H7 (cell line): ENCODE measurements around the genes MLF2, RBP5, ACSM4 and CD163.

DNA sequence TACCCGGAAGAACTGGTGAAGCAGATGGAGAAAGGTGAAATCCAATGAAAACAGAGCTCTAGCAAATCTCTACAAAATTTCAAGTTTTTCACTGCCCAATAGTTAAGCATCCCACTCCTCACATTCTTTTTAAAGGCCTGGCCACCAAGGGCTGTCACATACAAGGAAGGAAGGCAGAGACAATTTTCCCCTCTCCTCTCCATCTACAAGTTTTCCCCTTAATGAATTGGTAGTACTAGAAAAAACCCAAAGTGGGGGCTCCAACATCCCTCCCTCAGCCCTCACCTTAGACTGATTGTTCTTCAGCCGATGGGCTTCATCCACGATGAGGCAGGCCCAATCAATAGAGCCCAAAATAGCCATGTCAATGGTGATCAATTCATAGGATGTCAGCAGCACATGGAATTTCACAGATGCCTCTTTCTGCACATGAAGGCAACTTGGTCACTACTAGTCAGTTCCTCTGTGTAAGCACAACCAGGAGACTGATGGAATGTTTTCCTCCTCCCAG lies 14.3 kb downstream of the CHD4 start:
- RAMPAGE, long total RNA, result no peak

DNA sequence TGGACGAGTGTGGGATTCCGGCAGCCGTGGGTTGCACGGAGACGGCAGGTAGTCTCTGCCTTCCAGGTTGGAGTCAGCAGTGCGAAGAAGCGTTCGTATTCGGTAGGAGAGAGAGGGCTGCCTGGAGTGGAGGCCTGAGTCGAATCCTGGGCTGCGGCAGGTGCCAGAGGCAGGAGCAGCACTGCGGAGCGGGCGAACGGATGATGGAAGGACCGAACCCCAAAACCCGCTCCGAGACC lies 481 bp downstream of the ACRBP start:
- RAMPAGE, long total RNA, result no peak

GRCh38 chr12:6752256-6753325 lies at the start of gene MLF2:
MLF2 (minus strand) TSS chr12:6753141.
- RAMPAGE, long total RNA, result start-site peak on the minus strand at chr12:6753089-6753136, 918 reads

DNA sequence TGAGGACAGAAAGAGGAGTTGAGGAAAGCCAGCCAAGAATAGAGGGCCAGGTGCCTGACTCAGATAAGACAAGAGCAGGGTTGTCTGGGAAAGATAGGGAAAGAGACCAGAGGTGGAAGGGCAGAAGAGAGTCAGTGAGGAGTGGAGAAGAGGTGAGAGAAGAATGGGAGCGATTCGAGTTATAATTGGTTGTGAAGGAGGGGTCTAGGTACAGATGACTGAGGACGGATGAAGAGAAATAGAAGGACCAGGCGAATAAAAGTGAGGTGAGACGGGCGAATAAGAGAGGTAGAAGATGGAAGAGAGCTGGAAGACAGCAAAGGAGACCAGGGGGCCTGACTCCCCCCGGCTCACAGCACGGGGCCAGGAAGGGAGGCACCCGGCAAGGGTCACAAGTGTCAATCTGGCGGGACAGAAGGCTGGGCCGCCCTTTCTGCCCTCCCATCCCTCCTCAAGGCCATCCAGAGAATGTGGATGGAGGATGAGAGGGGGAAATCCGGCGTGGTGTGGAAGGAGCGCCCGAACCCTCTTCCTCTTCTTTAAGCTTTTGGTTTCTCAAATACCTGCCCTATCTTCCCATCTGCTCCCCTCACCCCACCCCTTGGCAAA lies 686 bp upstream of the PTMS start:
- RAMPAGE, long total RNA, result no peak

- RAMPAGE, long total RNA, result no peak
Measured at GRCh38 chr12:6790616-6791210, 1.4 kb downstream of the CD4 start.

DNA sequence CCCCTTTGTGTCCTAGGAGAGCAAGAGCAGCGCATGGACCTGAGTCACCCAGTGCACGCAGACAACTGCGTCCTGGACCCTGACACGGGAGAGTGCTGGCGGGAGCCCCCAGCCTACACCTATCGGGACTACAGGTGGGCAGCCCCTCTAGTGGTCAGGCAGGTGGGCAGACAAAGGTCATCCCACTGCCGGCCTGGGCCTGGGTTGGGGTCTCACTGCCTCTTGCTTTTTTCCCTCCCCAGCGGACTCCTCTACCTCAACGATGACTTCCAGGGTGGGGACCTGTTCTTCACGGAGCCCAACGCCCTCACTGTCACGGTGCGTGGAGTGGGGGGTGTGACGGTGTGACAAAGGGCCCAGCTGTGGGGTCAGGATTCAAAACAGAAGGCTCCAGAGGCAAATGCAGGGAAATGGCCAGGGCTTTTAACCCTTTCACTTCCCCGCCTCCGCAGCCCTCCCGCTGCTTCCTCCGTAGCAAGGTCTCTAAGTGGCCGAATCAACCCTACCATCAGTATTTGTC lies 2.9 kb upstream of the GNB3 start:
- RAMPAGE, long total RNA, result no peak

- RAMPAGE, long total RNA, result no peak
Measured at GRCh38 chr12:6852258-6852933, 446 bp downstream of the USP5 start.

DNA sequence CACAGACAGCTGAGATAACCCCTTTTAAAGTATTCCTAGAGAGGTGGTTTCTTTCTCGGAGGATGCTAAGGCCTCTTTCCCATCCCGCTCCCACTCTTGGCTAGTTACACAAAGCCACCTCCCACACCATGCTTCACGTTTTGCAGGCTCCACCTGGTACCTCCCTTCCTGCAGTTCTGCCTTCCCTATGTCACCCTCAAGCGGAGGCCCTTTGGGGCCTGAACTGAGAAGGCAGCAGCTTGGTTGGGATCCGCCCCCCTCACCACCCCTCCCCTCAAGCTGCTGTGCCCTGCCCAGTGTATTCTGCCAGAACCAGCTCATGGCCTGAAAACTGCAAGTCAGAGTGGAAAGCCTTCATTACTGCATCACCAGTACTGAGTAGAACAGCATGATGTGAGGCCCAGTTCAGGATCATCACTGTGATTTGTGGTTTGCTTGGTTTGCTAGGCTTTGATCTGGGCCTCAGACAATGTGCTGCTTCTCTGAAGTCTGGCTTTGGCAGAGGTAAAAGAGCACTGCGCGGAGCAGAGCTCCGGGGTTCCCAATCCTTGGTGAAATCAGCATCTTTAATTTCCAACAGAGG lies 1.1 kb downstream of the USP5 start:
- RAMPAGE, long total RNA, result no peak

- RAMPAGE, long total RNA, result no peak
Measured at GRCh38 chr12:6871935-6873018, 826 bp downstream of the SPSB2 start.

DNA sequence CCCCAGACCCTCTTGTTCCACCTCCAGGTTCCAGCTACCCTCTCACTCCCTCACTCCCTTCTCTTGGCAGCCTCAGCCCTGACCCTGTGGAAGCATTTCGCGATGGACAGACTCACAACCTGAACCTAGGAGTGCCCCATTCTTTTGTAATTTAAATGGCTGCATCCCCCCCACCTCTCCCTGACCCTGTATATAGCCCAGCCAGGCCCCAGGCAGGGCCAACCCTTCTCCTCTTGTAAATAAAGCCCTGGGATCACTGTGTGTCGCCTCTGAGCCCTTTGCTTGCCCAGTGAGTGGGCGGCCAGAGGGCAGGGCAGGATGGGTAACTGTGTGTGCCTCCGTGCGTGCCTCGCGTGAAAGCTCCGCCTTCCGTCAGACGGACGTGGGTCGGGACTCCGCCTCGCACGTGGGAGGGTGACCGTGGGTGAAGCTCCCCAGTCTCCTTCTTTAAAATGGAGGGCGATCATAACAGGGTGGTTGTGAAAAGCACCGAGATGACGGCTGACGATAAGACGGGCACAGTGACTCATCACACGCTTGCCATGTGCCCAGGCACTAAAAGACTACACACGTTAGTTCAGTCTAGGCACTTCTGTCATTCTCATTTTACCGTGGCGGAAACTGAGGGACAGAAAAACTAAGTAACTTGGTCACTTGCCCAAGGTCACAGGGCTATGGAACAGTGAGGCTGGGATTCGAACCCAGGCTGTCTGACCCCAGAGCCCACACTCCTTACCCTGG lies 9.2 kb downstream of the PHB2 start:
- RAMPAGE, long total RNA, result no peak

- RAMPAGE, long total RNA, result no peak
Measured at GRCh38 chr12:6974735-6975362, 4.1 kb downstream of the EMG1 start.

GRCh38 chr12:7012618-7012909 lies 5.7 kb downstream of the LPCAT3 start:
- RAMPAGE, long total RNA, result no peak

DNA sequence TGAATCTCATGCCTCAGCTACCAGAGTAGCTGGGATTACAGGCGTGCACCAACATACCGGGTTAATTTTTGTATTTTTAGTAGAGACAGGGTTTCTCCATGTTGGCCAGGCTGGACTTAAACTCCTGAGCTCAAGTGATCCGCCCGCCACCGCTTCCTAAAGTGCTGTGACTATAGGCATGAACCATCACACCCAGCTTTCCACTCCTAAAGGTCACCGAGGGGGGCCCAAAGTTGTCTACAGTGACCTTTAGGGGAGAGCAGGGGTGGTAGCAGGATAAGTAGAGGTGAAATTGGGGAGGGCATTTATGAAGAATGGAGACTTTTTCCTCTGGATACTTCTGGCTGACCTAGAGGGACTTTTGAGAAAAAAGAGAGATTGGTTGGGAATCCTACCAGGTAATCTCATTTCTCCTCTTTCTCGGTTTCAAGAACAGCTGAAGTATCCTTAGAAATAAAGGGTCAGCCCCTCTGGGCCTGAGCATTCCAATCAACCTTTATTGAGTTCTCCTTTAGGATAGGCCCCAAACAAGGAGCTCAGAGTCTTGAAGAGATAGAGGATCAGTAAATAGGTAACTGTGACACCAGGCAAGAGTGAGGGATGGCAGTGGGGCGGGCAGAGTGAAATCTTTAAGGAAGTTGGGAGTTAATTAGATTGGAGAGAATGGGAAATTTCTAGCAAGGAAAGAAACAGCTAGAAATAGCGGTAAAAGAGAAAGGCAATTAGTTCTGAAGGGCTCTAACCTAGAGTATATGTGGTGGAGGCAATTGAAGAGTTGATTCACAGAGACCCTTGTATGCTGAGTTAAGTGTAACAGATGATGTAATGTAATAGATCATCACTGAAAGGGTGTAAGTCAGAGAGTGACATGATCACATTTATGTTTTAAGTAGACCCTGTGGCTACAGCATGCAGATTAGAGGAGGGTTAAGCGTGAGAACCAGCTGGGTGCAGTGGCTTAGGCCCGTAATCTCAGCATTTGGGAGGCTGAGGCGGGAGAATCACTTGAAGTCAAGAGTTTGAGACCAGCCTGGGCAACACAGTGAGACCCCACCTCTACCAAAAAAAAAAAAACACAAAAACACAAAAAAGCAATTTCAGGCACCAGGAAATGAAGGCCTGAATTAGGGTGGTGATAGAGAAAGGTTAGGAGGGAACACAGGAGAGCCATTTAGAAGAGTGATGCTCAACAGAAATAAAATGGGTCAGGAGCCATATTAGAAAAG lies 3.3 kb downstream of the RBP5 start:
- RAMPAGE, long total RNA, result no peak

- RAMPAGE, long total RNA, result no peak
Measured at GRCh38 chr12:7128560-7129579, at the start of gene RBP5. RBP5 (minus strand) TSS chr12:7128889.

DNA sequence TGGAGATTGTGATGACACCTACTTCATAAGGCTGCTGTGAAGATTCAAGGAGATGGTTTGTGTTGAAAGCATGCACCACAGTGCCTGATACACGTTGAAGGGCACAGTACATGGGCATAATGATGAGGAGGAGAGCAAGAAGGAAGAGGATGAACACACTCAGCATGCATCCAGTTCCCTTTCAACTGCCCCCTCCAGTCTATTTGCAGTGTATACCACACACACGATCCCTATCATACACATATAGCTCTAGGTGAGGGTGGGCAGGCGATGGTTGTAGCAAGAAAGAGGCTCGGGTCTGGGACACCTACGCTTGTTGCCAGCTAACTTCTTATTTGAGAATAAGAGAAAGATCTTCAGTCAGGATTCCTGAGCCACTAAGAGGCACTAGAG lies 3.9 kb downstream of the CLSTN3 start:
- RAMPAGE, long total RNA, result no peak

DNA sequence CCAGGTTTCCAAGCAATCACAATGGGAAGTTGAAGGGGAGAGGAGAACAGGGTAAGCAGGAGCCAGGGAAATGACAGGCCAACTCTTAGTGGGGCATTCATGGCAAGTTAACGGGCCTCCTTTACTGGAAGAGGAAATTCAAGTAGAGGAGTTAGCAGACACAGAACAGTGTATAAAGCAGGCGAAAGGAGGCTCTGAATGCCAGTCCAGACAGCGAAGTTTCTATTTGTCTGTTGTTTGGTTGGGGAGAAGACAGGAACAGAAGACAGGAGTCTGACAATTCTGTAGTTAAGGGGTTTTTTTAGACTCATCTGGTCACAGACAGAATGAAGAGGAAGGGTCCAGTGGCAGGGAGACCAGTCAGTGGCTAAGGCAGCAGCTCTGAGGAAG lies at the start of gene ACSM4:
Gene ACSM4 (plus strand): TSS at position 298 of the 390 bp plus-strand sequence.
- RAMPAGE, long total RNA, result no peak

GRCh38 chr12:7369184-7369752 lies 65.4 kb downstream of the ACSM4 start:
- RAMPAGE, long total RNA, result no peak

- RAMPAGE, long total RNA, result no peak
Measured at GRCh38 chr12:7373335-7373728, 69.5 kb downstream of the ACSM4 start.

DNA sequence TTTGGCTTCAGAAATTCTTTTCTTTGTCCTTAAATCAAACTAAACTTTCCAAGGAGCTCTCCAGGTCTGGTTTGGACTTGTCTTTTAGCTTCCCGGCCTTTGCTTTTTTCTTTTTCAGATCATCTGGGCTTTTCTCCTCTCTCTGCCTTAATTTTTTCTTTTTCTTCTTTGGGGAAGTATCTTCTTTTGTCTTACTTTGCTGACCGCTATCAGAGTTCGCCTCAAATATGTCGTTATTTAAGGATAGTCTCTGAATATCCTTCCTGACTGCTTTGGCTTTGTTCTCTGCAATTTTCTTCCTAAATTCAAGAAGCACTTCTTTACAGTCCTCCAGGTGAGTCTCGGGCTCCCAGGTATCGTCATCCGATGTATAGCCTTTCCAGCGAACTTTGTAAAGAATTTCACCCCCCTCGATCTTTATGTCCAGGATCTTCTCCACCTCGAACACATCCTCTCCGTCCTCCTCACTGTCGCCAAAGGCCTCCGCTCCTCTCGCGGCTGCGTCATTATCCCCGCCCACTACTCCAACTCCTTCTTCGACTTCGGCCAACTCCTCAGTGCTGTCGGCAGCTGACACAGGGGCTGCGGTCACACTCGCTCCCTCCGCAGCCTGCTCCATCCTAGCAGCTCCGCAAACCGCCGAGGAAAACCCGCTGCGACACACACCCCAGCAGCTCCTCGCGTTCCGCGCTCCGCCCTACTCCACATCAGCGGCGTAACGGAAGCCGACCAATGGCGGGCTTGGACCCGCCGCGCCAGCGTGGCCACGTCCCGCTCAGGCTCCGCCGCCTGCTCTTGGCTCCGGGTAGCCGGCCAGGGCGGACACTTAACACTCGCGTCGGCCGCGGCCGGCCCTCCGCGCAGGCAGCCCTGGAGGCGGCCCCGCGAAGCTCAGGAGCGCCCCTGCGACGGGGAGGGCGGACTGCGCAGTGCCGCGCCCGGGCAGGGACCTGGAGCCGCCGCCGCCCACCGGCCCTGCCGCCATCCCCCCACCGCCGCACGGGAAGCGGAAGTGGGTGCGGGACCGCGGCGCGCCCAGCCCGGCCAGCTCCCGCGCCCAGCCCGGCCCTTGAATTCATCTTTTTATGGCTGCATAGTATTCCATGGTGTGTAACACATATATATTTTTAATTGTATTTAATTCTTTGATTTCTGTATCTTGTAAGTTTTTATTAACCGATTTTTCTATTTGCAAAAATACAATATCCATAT lies 4.2 kb downstream of the CD163L1 start:
- RAMPAGE, long total RNA, result no peak

- RAMPAGE, long total RNA, result no peak
Measured at GRCh38 chr12:7503253-7504124, at the start of gene CD163. CD163 (minus strand) TSS chr12:7503777.